ENCODE measurements around a stretch of chr22.

GRCh38 chr22:50522167-50523353 is 2.8 kb downstream of the SCO2 start:
- PRO-cap, 4 experiments, result no peak in any of the 4 experiments
- RAMPAGE, long total RNA, 2 experiments, result no peak in any of the 2 experiments

DNA sequence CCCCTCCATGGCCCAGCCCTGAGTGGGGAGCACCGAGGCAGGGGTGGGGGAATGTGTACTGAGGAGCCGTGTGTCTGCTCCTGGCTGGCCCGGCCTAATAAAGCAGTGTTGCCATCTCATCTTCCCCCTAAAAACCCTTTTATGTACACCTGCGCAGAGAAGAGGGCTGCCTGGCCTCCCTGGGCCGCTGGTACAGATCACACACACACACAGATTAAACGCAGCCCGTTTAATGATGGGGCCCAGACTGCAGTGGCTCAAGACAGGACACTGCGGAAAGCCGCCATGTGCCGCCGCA is 2.1 kb downstream of the SCO2 start:
- PRO-cap, 4 experiments, result no peak in any of the 4 experiments
- RAMPAGE, long total RNA, 2 experiments, result no peak in any of the 2 experiments

DNA sequence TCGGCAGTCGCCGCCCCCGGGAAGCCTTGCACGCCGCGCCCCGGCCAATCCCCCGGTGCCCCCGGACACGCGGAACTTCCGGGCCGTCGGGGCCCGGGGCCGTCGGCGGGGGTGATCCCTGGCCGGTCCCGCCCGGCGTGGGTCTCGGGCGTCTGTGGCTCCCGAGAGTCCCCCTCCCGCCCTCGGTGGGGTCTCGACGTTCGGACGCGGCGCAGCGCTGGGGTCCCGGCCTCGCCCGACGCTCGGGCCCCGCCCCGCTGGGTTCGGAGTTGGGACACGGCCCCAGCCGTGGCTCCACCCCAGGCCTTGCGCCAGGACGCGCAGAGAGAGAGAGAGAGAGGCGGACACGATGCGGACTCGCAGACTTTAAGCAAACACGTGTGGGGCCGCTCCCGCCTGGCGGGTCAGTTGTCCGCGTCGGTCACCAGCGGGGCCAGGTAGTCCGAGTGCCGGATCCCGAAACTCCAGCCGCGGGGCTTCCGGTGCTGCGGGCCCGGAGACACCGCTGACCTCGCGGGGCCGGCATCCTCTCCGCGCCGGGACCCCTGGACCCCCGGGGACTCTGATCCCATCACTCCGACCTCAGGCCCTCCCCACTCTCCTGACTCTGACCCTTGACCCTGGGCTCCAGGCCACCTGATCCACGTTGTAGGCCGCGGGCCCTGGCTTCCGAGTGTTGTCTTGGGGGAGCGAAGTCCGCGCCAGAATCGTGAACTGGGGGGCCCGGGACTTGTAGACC is 433 bp upstream of the TYMP start:
- PRO-cap, 4 experiments, result peak in 4 of 4 experiments; most common plus-strand start position 74 of the sequence (in 4); most common minus-strand start position 244 of the sequence (in 3)
- RAMPAGE, long total RNA, 2 experiments, result start-site peak on the plus strand in 2 of 2 experiments, centred at positions 311 to 350 of the sequence, 6 to 18 reads per replicate

GRCh38 chr22:50540306-50540769 is 5.4 kb upstream of the KLHDC7B start:
- PRO-cap, 4 experiments, result no peak in any of the 4 experiments
- RAMPAGE, long total RNA, 2 experiments, result no peak in any of the 2 experiments

- PRO-cap, 4 experiments, result peak in 4 of 4 experiments; most common plus-strand start chr22:50542870 (in 4); most common minus-strand start chr22:50542734 (in 4)
- RAMPAGE, long total RNA, 2 experiments, result no peak in any of the 2 experiments
Measured at GRCh38 chr22:50542043-50543003, 3.4 kb upstream of the KLHDC7B start.

- PRO-cap, 4 experiments, result peak in 4 of 4 experiments; most common plus-strand start chr22:50548773 (in 2); most common minus-strand start chr22:50548837 (in 2)
- RAMPAGE, long total RNA, 2 experiments, result no peak in any of the 2 experiments
Measured at GRCh38 chr22:50548373-50549276, 2.9 kb downstream of the KLHDC7B start.

GRCh38 chr22:50577476-50578232 is 573 bp downstream of the CPT1B start:
- PRO-cap, 4 experiments, result no peak in any of the 4 experiments
- RAMPAGE, long total RNA, 2 experiments, result no peak in any of the 2 experiments

All from right lobe of liver (tissue), 4 donors.